ENCODE measurements around the genes PLA2G3 and PIK3IP1.

DNA sequence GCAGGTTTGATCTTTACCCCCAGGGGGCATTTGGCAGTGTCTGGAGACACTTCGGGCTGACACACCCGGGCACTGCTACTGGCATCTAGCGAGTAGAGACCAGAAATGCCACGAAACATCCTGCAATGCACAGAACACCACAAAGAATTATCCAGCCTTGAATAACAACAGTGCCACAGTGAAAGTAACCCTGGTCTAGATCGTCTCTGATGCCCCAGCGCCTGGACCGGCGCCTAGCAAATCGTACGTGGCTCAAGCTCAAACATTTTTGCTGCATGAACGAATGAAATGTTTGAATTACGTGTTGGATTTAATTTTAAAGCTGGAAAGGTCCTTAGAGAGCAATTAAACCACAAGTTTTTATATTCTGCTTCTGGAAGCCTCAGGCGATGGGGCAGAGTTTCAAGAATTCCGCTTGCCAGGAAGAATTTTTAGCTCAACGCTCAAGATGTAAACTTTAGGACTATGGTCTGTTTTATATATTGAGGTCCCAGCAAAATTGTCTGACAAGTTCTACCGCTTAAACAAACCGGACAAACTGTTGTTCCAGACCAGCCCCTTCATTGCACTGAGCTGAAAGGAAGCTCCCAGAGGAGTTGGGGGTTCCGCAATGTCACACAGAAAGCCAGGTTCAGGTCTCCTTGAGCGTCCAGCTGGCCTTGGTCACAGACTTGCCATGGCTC is 44.3 kb upstream of the SMTN start:
- RAMPAGE, long total RNA, result no peak
- RRBS, 2 experiments, result no CpG with 5 or more reads among the region's 19 CpGs
CAGE:
- cytosol, long polyA minus RNA, result no peak
- cytosol, long polyA plus RNA, result no peak
- long polyA plus RNA, result no peak
- nucleolus, long total RNA, result no peak
- nucleus, long polyA plus RNA, result no peak
- nucleus, long total RNA, result no peak

DNA sequence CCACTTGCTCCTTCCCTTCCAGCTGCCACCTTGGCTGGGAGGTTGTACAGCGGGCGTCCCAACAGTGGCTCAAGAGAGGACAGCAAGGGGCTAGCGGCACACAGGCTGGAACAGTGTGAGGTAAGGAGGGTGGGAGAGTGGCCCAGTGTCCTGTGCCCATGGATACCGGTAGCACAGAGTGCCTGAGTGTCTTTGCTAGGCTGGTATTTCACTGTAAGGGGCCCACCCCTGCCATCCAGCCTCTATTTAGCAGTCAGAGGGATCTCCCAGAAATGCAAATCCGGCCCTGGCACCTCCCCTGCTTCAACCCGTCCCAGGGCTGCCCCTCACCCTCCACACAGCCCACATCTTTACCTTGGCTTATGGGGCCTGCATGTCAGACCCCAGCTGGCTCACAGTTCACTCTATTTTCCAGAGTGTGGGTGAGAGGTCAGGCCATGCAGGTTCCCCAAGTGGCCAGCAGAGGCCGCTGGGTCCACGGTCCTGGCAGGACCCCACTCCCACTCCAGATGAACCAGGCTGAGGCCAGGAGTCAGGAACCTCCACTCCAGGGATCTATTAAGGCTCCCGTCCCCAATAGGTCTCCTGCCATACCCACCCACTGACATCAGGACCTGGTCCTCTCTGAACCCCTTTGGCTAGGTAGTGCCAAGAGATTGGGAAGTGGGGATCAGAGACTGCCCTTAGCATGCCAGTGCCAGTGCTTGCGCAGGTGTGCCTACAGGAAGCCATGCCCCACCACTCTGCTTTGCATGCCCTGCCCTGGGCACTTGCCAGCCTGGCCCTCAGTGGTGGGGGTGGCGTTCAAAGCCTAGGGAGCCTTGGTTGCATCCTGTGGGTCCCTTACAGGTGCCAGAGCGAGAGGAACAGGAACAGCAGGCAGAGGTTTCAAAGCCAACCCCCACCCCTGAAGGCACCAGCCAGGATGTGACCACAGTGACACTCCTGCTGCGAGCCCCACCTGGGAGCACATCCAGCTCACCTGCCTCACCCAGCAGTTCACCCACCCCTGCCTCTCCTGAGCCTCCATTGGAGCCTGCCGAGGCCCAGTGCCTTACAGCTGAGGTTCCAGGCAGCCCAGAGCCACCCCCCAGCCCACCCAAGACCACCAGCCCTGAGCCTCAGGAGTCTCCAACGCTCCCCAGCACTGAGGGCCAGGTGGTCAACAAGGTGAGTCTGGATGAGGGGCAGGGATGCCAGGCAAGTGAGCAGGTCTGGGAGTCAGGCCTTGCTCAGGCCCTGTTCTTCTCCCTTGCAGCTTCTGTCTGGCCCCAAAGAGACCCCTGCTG is 8.2 kb downstream of the SMTN start:
- RAMPAGE, long total RNA, result no peak
- RRBS, 2 experiments, result 0% methylated on average over 1 of the region's 15 CpGs; no CpG with 5 or more reads in 1 of the 2 experiments
CAGE:
- cytosol, long polyA minus RNA, result no peak
- cytosol, long polyA plus RNA, result no peak
- long polyA plus RNA, result no peak
- nucleolus, long total RNA, result no peak
- nucleus, long polyA plus RNA, result no peak
- nucleus, long total RNA, result no peak

DNA sequence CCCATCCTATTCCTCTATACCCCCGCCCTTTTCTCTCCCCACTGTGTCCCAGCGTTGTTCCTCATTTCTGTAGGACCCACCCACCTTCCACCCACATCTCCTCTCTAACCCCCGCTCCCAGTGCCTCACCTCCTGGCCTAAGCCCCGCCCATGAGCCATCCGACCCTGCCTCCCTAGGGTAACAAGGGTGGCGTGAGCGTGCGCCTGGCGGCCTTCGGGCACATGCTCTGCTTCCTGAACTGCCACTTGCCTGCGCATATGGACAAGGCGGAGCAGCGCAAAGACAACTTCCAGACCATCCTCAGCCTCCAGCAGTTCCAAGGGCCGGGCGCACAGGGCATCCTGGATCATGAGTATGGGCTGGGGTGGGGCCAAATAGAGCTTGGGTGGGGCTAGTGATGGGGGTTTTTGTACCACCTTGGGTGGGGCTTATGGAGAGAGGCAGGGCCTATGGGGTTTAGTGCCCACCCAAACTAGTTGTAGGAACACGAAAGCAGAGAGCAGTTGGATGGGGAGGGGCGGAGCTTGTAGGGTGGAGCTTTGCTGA is 4.5 kb downstream of the INPP5J start:
- RAMPAGE, long total RNA, result no peak
- RRBS, 2 experiments, result no CpG with 5 or more reads among the region's 17 CpGs
CAGE:
- cytosol, long polyA minus RNA, result no peak
- cytosol, long polyA plus RNA, result no peak
- long polyA plus RNA, result no peak
- nucleolus, long total RNA, result no peak
- nucleus, long polyA plus RNA, result no peak
- nucleus, long total RNA, result no peak

GRCh38 chr22:31139899-31140784 is at the start of gene PLA2G3:
Gene PLA2G3, minus strand, starts transcription at chr22:31140508.
- RAMPAGE, long total RNA, result no peak
- RRBS, 2 experiments, result 39 to 49% methylated on average over 10 of the region's 24 CpGs
CAGE:
- cytosol, long polyA minus RNA, result no peak
- cytosol, long polyA plus RNA, result no peak
- long polyA plus RNA, result no peak
- nucleolus, long total RNA, result no peak
- nucleus, long polyA plus RNA, result no peak
- nucleus, long total RNA, result no peak

DNA sequence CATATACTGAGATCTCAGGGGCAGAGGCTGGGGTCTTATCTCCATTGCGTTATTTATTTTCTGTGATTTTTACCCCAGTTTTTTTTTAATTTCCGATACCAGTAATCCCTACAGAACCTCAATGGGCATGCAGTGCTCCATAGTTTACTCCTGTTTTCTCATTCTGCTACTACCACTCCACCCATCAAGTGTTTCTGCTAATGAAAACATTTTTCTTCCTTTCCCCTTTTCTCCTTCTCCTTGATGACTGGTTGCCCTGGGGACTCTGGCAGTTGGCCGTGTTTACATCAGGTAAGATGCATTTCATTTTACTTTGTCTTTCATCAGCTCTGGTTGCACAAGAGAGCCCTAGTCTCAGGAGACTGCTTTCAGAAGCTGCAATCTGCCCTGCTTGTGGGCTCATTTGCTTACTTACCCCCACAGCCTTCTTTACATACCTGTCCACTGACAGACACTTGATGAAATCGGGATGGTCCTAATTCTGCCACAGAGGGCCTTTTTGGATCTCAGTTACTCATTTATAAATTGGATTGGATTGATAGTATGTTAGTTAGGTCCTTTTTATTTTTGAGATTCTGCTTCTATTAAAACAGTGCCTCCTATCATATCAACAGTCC is 19.6 kb upstream of the LIMK2 start:
- RAMPAGE, long total RNA, result no peak
- RRBS, 2 experiments, result no CpG with 5 or more reads among the region's 4 CpGs
CAGE:
- cytosol, long polyA minus RNA, result no peak
- cytosol, long polyA plus RNA, result no peak
- long polyA plus RNA, result no peak
- nucleolus, long total RNA, result no peak
- nucleus, long polyA plus RNA, result no peak
- nucleus, long total RNA, result no peak

GRCh38 chr22:31290803-31291603 is 1.3 kb downstream of the PIK3IP1 start:
- RAMPAGE, long total RNA, result no peak
- RRBS, 2 experiments, result under 1 to 2% methylated on average over 41 to 43 of the region's 75 CpGs
CAGE:
- cytosol, long polyA minus RNA, result start-site peak on the minus strand at chr22:31291074-31291082, 19 reads
- cytosol, long polyA plus RNA, result no peak
- long polyA plus RNA, result no peak
- nucleolus, long total RNA, result no peak
- nucleus, long polyA plus RNA, result no peak
- nucleus, long total RNA, result no peak

GRCh38 chr22:31292250-31292842 is at the start of gene PIK3IP1:
Gene PIK3IP1, minus strand, starts transcription at chr22:31292488.
- RAMPAGE, long total RNA, result no peak
- RRBS, 2 experiments, result no CpG with 5 or more reads among the region's 13 CpGs
CAGE:
- cytosol, long polyA minus RNA, result start-site peak on the minus strand at chr22:31292447-31292475, 19 reads; start-site peak on the minus strand at chr22:31292529-31292535, 20 reads
- cytosol, long polyA plus RNA, result no peak
- long polyA plus RNA, result no peak
- nucleolus, long total RNA, result no peak
- nucleus, long polyA plus RNA, result no peak
- nucleus, long total RNA, result no peak

DNA sequence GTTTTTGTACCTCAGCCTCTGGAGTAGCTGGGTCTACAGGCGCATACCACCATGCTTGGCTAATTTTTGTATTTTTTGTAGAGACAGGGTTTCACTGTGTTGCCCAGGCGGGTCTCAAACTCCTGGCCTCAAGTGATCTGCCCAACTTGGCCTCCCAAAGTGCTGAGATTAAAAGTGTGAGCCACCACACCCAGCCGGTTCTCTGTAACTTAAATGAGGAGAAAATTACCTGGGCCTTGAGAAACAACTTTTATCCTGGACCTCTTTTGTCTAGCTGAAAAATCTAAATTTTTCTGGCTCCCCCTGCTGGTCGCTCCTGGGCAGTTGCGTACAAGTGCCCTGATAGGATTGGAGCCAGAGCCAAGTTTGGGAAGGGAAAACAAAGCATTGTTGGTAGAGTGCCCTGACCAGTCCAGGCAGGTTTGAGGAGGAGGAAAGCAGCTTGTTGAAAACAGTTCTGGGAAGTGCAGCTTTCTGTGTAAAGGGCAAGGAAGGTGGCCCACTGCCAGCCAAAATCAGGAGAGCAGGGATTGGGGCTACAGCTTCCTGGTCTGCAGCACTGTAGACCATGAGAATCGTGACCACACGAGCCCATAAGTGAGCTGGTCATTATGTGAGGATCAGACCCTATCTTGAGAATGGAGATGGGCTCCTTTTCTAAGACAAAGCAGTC is 21.0 kb upstream of the PIK3IP1 start:
- RAMPAGE, long total RNA, result no peak
- RRBS, 2 experiments, result no CpG with 5 or more reads among the region's 7 CpGs
CAGE:
- cytosol, long polyA minus RNA, result no peak
- cytosol, long polyA plus RNA, result no peak
- long polyA plus RNA, result no peak
- nucleolus, long total RNA, result no peak
- nucleus, long polyA plus RNA, result no peak
- nucleus, long total RNA, result no peak

DNA sequence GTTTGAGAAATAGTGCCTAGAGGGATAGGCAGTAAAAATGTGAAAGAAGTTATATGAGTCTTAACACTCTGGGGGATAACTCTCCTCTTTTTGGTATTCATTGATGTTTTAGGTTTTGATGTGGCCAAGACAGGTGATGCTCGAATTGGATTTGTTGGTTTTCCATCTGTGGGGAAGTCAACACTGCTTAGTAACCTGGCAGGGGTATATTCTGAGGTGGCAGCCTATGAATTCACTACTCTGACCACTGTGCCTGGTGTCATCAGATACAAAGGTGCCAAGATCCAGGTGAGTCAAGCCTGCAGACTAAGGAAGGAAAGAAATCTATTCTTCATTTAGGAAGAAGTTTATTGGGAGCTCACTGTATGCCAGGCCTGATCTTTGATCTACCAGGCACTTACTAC is 3.5 kb downstream of the DRG1 start:
- RAMPAGE, long total RNA, result no peak
- RRBS, 2 experiments, result no CpG with 5 or more reads among the region's 1 CpG
CAGE:
- cytosol, long polyA minus RNA, result no peak
- cytosol, long polyA plus RNA, result no peak
- long polyA plus RNA, result no peak
- nucleolus, long total RNA, result no peak
- nucleus, long polyA plus RNA, result no peak
- nucleus, long total RNA, result no peak

- RAMPAGE, long total RNA, result no peak
- RRBS, 2 experiments, result no CpG with 5 or more reads among the region's 23 CpGs
CAGE:
- cytosol, long polyA minus RNA, result start-site peak on the plus strand at chr22:31490540-31490546, 43 reads
- cytosol, long polyA plus RNA, result no peak
- long polyA plus RNA, result no peak
- nucleolus, long total RNA, result no peak
- nucleus, long polyA plus RNA, result no peak
- nucleus, long total RNA, result no peak
These were observed 779 bp upstream of the EIF4ENIF1 start for GRCh38 chr22:31490354-31490887.

- RAMPAGE, long total RNA, result no peak
- RRBS, 2 experiments, result no CpG with 5 or more reads among the region's 1 CpG
CAGE:
- cytosol, long polyA minus RNA, result no peak
- cytosol, long polyA plus RNA, result no peak
- long polyA plus RNA, result no peak
- nucleolus, long total RNA, result no peak
- nucleus, long polyA plus RNA, result no peak
- nucleus, long total RNA, result no peak
These were observed 82.2 kb downstream of the PISD start for GRCh38 chr22:31579793-31580237.

DNA sequence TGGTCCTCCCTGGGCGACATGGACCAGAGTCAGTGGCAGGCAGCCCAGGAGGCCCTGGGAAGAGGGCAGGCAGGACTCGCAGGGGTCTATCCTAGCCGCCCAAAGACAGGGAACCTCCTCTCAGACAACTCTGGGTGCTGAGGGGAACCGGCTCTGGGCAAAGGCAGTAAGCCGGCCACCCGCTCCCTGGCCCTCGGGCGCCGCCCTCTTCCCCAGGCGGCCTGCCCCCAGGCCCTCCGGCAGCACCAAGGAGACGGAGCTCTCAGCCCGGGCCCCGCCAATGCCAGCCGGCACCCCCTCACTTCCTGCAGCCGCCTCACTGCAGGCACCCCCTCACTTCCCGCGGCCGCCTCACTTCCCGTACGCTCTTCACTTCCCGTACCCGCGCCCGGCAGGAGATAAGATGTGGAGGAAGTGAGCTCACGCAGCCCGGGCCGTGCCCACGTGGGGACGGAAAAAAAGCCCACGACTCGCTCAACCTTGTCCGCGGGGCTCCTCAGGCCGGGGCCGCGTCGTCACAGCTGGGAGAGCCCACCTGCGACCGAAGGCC is 31.8 kb downstream of the PISD start:
- RAMPAGE, long total RNA, result no peak
- RRBS, 2 experiments, result under 1 to 2% methylated on average over 22 to 29 of the region's 40 CpGs
CAGE:
- cytosol, long polyA minus RNA, result no peak
- cytosol, long polyA plus RNA, result no peak
- long polyA plus RNA, result no peak
- nucleolus, long total RNA, result no peak
- nucleus, long polyA plus RNA, result no peak
- nucleus, long total RNA, result no peak

DNA sequence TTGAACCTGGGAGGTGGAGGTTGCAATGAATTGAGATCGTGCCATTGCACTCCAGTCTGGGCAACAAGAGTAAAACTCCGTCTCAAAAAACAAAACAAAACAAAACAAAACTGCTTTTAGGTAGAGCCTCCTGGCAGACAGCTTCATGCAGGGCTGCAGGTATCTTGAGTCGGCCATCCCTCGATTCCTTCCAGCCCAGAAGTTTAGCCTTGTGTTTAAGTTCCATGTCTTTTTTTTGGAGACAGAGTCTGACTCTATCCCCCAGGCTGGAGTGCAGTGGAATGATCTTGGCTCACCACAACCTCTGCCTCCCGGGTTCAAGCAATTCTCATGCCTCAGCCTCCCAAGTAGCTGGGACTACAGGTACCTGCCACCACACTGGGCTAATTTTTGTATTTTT is 26.9 kb downstream of the PISD start:
- RAMPAGE, long total RNA, result no peak
- RRBS, 2 experiments, result no CpG with 5 or more reads among the region's 5 CpGs
CAGE:
- cytosol, long polyA minus RNA, result no peak
- cytosol, long polyA plus RNA, result no peak
- long polyA plus RNA, result no peak
- nucleolus, long total RNA, result no peak
- nucleus, long polyA plus RNA, result no peak
- nucleus, long total RNA, result no peak

DNA sequence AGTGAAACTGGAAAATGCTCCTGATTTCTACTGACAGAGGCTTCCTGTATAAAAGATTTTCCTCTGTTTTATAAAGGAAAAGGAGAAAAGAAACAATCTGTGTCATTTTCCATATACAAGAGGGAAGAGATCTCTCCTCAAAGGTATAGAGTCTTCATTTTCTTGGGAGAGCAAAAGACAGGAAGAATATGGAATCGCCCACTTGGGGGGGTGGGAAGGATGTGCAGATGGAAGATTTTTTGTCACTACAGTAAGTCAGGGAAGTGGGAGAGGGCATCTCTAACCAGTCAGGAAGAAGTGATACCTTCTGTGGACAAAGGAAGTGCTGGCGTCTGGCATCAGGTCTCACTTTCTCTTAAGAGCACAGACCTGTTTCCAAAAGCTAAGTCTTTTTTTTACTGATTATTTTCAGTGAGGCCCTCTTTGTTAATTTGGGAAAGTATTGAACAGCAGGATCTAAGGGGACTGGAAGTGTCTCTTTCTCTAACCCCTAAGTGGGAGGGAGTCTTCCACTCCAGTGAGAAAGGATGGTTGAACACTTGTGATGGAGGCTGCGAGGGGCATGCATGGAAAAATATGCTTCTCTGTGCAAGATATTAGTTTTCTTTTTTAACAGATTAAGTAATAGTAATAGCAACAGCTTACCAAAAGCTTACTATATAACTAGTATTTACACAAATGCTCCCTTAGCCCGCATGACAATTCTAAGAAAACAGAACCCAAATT is 1.3 kb downstream of the PRR14L start:
- RAMPAGE, long total RNA, result no peak
- RRBS, 2 experiments, result no CpG with 5 or more reads among the region's 4 CpGs
CAGE:
- cytosol, long polyA minus RNA, result no peak
- cytosol, long polyA plus RNA, result no peak
- long polyA plus RNA, result no peak
- nucleolus, long total RNA, result no peak
- nucleus, long polyA plus RNA, result no peak
- nucleus, long total RNA, result no peak

GRCh38 chr22:31841433-31841929 is 87.7 kb downstream of the DEPDC5 start:
- RAMPAGE, long total RNA, result no peak
- RRBS, 2 experiments, result no CpG with 5 or more reads among the region's 6 CpGs
CAGE:
- cytosol, long polyA minus RNA, result no peak
- cytosol, long polyA plus RNA, result no peak
- long polyA plus RNA, result no peak
- nucleolus, long total RNA, result no peak
- nucleus, long polyA plus RNA, result no peak
- nucleus, long total RNA, result no peak

- RAMPAGE, long total RNA, result no peak
- RRBS, 2 experiments, result no CpG with 5 or more reads among the region's 5 CpGs
CAGE:
- cytosol, long polyA minus RNA, result no peak
- cytosol, long polyA plus RNA, result no peak
- long polyA plus RNA, result no peak
- nucleolus, long total RNA, result no peak
- nucleus, long polyA plus RNA, result no peak
- nucleus, long total RNA, result no peak
These were observed 73.0 kb upstream of the YWHAH start for GRCh38 chr22:31871287-31871736.

GRCh38 chr22:32226400-32226735 is 21.5 kb upstream of the RFPL2 start:
- RAMPAGE, long total RNA, result no peak
- RRBS, 2 experiments, result no CpG with 5 or more reads among the region's 3 CpGs
CAGE:
- cytosol, long polyA minus RNA, result no peak
- cytosol, long polyA plus RNA, result no peak
- long polyA plus RNA, result no peak
- nucleolus, long total RNA, result no peak
- nucleus, long polyA plus RNA, result no peak
- nucleus, long total RNA, result no peak

DNA sequence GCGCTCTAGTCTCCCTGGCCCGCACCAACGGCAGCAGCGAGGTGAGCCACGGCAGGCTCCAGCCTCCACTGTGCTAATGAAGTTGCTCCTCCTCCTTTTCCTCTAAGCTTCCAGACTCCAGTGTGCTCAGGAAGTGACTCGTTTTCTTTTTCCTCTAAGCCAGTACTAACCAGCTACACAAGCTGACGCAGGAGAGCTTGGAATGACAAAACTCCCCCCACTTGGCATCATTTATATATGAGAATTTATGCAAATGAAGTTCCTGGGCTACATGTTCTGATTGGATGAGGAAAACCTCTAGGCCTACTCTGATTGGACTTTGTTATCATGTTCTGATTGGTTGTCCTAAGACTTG is 2.8 kb upstream of the RFPL3 start:
- RAMPAGE, long total RNA, result no peak
- RRBS, 2 experiments, result no CpG with 5 or more reads among the region's 7 CpGs
CAGE:
- cytosol, long polyA minus RNA, result no peak
- cytosol, long polyA plus RNA, result no peak
- long polyA plus RNA, result no peak
- nucleolus, long total RNA, result no peak
- nucleus, long polyA plus RNA, result no peak
- nucleus, long total RNA, result no peak

- RAMPAGE, long total RNA, result no peak
- RRBS, 2 experiments, result no CpG with 5 or more reads among the region's 4 CpGs
CAGE:
- cytosol, long polyA minus RNA, result no peak
- cytosol, long polyA plus RNA, result no peak
- long polyA plus RNA, result no peak
- nucleolus, long total RNA, result no peak
- nucleus, long polyA plus RNA, result no peak
- nucleus, long total RNA, result no peak
These were observed 2.0 kb downstream of the RTCB start for GRCh38 chr22:32410098-32410409.

DNA sequence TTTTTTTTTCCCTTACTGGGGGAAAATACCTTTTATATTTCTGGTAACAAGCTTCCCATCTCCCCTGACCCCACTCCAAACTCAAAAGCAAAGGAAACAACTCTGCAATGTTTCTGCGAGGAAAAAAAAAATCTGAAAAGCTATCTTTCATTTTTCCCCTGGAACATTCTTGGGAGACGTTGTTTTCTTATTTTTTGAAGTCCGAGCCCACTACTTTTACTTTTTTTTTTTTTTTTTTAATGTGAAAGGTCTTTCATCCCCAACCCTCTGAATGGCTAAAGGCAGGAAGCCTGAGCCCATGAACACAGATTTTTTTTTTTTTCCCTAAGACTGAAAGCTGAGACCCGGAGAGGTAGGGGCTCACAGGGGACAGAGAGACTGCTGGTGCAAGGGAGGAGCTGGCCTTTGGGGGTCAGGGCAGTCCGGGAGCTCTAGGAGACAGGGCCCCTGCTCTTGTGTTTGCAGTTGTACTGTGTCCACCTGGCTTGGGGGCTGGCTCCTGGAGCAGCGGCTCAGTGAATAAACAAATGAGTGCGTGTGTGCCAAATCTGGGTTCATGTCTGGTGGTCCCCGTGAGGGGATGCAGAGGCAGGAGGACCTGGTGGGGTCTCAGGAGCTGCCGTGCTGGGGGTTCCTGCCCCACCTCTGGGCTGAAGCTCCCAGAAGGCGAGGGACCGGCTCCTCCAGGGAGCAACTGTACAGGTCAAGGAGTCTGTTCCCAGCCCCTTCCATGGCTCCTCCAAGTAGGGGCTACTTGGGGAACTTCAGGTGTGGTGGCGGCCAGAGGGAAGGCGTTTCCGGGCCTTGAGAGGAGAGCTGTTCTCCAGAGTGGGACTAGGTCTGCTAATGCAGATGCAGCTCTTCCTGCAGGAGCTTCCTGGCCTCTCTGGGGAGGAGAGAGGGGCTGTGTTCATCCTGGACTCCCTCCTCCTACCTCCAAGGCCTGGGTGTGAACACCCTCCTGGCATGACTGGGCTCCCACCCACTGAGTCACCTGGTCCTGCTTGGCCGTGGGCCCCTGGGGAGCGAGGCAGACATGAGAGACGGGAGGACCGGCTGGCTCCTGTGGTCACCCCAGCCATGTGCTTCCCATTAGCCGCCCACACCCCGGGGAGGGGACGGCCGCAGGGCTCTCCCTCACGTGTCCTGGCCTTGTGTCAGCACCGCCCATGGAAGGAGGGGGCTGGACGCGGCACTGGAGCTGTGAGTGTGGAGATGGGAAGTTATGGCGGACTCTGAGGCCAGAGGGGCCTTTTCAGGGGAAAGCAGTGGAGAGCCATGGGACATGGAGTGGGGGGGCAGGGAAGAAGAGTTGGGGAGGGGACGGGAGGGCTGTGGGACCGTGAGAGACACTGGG is 57.6 kb downstream of the FBXO7 start:
- RAMPAGE, long total RNA, result no peak
- RRBS, 2 experiments, result 38 to 53% methylated on average over 5 of the region's 29 CpGs
CAGE:
- cytosol, long polyA minus RNA, result no peak
- cytosol, long polyA plus RNA, result no peak
- long polyA plus RNA, result no peak
- nucleolus, long total RNA, result no peak
- nucleus, long polyA plus RNA, result no peak
- nucleus, long total RNA, result no peak

Data from GM12878 (cell line).